ReNcell CX (cell line): ENCODE measurements around a stretch of chr6.

- PRO-cap = no peak
Measured at GRCh38 chr6:140388879-140389303, 1014.4 kb upstream of the CITED2 start.

- PRO-cap = no peak
Measured at GRCh38 chr6:140858326-140859143, 1274.2 kb upstream of the GJE1 start.

GRCh38 chr6:141562839-141563230 lies 569.9 kb upstream of the GJE1 start:
- PRO-cap = no peak

DNA sequence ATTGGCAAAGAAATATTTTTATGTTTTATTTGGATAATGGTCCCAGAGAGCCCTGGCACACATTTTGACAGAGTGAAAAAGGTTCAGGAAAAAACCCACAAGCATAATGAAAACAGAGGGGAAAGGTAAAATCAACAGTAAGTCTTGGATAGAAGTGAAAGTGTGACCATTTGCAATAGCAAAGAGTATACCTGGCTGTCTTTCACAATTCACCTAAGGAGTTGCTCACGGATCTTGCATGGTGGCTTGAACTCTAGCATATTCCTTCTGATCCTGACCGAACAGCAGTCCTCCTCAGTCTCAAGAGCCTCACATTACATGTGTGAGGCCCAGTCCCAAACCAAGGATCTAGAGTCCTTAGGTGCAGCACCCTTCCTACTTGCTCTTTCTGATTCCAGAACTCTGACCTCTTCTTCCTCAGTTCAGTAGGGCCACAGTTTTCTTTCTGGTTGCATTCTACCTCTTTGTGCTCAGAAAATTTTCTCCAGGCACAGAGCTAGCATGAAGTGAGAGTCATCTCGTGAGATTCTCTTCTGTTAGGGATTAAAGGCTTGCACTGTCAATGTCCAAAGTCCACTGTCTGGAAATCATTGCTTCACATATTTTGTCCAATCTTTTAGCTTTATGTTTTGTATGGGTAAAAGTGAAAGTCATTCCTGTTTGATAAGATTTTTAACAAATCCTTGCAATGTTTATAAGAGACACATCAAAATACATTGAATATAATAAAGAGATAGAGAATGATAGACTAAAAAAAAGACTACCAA lies 42.4 kb upstream of the ADGRG6 start:
- PRO-cap = no peak

- PRO-cap = no peak
Measured at GRCh38 chr6:142302381-142302923, 645 bp downstream of the ADGRG6 start.

GRCh38 chr6:142335291-142335933 lies 33.6 kb downstream of the ADGRG6 start:
- PRO-cap = no peak

GRCh38 chr6:142771312-142771760 lies 173.6 kb downstream of the HIVEP2 start:
- PRO-cap = no peak

DNA sequence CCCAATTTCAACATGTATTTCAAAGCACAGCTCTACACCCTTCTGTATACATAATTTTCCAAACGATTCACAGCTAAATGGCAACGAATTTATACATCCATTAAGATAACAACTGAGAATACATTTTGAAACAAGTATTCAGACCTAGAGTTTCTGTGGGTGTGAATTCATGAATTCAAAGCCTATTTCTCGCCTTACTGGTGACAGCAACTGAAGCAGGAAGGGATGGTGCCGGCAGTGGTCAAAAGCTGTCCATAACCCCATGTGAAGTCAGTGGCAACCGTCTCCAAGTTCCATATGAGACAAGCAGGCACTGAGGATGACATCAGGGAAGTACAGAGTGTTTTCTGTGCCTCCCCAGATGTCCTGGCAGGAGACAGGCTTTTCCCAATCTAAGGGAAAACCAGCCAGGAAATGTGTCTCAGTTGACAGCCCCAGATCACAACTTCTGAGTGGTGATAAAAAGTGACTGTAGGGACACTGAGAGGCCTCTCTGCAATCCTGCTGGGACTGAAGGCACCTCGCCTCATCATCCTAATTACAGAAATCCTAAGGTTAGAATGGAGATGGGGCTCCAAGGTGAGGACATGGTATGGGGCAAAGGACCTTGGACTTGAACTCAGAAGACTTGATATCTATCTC lies 66.6 kb downstream of the HIVEP2 start:
- PRO-cap = no peak

GRCh38 chr6:142912978-142913469 lies 32.0 kb downstream of the HIVEP2 start:
- PRO-cap = no peak

- PRO-cap = no peak
Measured at GRCh38 chr6:142913470-142914155, 31.4 kb downstream of the HIVEP2 start.

DNA sequence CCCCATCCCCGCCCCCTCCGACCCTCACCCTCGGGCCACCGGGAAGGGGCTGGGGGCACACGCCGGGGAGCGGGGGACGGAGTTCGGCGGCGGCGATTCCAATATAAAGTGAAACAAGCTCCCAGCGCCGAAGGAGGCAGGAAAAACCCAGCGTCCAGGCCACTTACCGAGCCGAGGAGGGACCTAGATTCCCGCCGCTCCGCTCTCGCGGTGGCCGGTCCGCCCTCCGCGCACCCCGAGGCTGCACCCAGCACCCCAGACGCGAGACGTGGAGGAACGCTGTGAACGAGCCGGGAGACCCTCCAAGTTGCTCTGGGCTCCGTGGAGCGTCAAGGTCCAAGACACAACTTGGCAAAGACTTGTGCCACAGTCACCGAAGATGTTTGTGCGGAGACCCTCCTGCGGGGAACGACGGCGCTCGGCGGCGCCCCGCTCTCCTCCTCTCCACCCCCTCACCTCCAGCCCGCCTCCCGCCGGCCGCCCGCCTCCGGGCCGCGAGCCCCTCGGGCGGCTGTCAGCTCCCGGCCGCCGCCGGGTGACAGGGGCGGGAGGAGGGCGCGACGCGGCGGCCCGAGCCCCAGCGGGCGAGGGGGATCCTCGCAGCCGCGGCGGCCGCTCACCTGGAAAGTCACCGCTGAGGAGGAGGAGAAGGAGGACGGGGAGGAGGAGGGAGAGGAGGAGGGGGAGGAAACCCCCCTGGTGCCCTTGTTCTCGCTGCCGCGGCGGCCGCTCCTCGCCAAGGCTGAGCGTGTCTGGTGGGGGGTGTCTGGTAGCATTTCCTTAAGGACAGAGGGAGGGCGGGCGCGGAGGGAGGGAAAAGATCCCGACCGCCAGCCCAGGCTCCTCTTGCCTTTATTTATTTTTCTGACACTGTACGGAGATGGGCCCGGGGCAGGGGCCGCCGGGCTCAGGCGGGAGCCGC lies 609 bp upstream of the HIVEP2 start:
- PRO-cap = bidirectional peak, plus-strand start at position 876 of the sequence, minus-strand start at position 751 of the sequence

GRCh38 chr6:142947451-142948087 lies 2.6 kb upstream of the HIVEP2 start:
- PRO-cap = bidirectional peak, plus-strand start at chr6:142947648, minus-strand start at chr6:142947567

DNA sequence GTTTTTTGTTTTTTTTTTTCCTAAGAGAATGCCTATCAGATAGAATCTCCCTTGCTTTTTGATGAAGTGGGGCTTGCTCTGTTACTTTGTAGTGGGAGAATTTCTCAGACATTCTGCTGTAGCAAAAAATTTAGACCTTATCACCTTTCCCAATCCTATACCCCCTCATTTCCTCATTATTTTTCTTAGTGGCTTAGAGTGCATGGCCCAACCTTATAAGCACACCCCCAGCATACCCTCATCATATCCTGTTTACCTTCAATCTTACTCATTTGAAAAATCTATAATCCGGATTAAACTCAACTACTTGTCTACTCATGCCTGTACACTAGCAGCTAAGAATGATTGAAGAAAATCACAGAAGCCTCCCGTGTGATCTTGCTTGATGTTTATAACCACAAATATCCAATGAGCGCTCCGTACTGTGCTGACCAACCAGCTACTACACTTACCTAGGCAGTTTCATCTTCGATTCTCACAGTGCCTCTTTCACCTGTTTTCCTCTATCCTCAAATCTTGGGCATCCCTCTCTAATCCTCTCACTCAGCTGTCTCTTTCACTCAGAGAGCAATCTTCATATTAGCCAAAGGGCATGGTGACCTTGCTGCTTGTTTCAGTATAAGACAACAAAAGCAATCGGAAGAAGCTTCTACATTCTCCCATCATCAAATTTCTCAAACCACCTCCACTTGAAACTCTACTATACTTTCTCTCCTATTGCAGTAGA lies 36.6 kb downstream of the AIG1 start:
- PRO-cap = no peak

DNA sequence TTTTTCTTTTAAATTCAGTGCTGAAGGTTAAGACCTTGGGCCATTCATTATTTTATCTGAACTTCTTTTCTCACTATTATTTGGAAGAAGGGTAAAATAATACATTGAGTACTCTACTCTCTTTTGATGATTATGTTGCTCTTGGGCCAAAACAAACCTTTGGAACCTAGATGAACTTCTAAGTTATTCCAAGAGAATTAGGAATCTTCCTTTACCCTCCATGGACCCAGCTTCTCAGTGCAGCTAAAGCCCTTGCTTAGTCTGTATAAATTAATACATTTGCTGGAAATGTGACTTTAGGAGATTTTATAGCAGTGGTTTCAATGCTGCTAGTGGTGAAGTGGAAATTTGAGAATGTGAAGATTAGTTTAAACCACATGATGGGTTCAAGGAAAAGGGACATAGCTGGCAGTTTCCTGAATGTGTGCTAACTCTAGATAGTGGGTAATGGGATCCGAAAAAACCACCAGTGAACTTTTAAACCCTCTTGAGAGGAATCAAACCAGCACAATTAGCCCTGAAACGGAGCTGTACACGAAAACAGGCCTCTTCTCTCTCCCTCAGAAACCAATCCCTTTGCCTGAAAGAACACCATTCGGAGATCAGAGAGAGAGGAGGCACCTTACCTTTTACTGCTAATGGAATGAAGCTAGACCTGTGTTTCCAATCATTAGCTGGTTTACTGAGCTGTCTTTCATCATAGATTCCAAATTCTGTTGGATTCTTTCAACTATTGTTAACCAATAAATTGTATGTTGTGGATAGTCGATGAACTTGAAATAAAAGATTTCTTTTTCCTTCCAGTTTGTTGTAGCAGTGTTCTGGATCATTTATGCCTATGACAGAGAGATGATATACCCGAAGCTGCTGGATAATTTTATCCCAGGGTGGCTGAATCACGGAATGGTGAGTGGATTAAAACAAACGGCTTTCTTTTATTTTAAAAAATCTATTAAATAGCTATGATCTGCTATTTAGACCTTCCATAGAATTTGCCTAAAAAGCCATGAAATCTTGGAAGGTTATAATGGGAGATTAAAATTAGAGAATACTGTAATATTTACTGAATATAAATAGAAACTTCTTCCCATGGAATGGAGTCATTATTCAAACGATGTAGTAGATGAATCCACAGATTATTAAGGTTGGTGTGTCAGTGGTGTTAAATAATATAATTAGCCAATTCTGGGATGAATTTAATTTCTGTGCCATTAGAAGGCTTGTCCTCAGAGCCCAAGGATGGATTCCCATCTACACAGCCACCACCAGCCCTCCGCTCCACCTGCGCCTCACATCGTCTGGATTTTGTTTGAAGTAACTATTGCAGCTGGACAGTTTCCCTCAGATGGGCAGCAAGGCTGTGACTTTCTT lies 104.1 kb downstream of the AIG1 start:
- PRO-cap = no peak

GRCh38 chr6:143181525-143181936 lies 120.8 kb downstream of the AIG1 start:
- PRO-cap = no peak

GRCh38 chr6:143536206-143536538 lies 24.7 kb upstream of the FUCA2 start:
- PRO-cap = no peak

DNA sequence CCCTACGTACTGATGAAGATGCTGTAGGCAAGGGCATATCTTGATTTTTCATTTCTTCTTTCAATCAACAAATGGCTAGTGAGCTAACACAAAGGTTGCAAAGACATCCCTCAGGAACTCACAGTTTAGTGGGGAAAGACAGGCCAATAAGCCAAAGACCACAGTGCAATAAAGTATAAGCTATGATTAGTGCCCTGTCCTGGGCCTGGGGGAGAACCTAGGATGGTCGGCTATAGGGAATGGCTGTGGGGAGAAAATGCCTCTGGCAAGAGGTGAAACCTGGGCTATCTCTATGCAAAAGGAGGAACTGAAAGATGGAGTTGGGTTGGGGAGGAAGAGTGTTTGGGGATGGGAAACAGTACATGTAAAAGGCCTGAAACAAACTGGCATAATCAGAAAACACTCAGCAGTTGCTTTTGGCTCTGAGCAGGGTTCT lies 31.8 kb upstream of the FUCA2 start:
- PRO-cap = no peak

GRCh38 chr6:143578278-143578906 lies 66.9 kb upstream of the FUCA2 start:
- PRO-cap = no peak

DNA sequence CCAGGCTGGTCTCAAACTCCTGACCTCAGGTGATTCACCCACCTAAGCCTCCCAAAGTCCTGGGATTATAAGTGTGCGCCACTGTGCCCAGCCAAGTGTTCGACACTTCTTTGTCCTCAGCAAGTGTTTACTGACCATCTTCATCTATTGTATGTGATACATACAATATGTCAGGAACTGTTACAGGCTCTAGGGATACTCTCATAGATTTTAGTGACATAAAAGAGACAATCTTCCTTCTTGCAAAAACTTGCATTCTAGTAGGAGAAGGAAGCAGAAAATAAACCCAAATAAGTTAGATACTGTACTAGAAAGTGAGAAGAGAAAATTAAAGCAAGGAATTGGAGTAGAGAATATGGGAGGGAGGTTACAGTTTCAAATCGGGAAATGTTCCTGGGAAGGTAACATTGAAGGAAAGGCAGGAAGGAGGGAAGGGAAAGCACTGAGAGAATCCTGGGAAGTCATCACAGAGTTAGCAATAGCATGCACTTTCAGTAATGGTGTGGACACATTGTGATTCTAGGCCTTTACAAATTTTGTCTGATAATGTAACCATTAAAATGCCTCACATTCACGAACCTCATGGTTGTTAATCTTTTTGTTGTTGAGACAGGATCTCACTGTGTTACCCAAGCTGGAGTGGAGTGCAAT lies 42.4 kb downstream of the PHACTR2 start:
- PRO-cap = no peak

DNA sequence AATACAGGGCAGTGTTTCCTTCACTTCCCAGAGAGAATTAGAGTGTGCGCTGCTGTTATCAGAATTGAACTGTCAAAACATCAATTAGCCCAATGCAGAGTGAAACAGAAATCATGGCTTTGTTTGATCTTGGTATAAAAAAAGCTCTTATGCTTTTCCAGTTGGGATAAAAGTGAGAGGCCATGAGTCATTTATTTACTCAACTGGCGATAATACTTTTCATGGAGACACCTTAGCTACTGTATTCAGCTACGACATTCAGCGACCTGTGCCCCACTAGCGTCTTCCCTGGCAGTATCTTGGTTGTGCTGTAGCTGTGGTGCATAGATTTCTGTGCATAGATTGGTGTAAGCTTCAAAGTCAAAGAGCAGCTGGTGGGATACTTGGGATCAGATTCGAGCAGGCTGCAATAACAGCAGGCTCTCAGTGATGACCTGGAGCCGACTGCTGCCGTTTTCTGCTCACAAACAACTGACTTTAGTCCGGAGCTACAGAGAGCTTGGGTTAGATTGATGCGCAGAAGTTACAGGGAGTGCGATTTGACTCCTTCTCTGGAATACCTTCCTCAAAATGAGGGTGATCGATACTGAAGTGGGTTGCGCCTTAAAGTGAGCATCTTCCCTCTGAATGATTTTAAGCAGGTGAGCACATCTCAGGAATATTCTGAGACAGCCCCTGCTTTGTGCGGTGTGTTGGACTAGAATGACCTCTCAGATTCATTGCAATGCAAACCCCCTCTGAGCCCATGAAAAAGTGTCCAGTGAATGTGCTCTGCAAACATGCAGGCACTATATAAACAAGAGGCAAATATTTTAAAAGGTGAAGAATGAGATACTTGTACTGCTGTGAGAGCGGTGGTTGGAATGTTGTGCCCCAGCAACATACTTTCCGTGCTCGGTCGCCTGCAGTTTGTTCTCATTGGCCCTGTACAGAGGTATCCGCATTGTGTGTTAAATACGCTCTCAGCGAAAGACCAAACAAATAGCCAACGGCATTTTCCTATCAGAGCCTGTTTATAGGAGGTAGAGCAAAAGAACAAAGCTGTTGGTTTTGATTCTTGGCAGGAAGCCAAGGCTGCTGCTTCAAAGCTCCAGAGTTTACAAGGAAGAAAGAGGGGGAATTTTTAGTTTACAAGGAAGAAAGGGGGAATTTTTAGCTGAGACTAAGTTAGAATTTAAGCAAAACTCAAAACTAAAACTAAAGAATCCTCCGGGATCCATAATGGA lies 67.5 kb downstream of the PHACTR2 start:
- PRO-cap = no peak